Measurements from ENCODE around the genes OR13C2 and OR13C9.

DNA sequence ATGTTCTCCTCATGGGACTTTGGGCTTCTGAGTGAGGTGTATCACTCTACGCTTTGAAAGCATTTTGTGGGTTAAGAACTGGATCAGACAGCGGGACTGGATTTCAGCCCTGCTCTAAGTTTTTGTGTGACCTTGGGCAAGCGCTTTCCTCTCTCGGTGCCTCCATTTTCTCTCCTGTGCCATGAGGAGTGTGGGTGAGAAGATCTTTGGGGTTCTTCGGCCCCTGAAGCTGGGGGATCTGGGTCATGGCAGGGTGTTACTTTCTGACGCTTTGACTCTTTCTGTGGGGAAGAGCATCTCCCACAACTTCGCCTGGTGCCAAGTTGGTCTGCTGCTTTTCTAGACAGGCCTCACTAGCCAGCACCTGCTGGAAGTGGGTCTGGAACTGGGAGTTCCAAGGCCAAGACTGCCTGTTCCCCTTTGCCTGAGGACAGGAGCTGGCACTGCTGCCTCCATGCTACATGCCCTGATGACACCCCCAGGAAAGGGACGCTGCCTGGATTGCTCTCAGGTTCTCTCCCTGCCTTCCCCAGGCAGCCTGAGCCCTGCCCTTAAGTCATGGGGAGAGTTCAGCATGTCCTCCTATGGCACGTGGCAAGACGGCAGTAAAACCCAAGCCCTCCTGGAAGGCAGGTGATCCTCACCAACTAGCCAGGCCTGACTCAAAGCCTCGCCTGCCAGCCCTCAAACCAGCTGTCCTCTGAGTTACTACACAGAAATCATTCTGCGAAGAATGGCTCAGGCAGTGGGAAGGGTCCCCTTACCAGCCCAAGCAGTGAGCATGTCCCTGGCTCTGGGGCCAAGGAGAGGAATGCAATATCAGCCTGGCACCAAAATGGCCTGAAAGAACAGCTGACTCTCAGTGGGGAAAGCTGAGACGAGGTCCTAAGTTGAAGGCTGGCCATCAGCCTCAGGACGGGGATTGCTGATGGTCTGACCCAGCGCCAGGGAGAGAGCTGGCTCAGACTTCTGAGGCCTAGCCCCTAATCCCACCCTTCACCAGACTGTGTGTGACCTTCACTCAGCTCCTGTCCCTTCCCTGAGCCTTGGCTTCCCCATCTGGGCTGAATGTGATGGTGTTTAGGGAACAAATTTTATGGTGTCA is 35.8 kb downstream of the SEC61B start:
- PRO-cap = no peak
- RAMPAGE, long total RNA = no peak

GRCh38 chr9:99590767-99591402 is 230.8 kb upstream of the NR4A3 start:
- PRO-cap = no peak
- RAMPAGE, long total RNA = no peak

DNA sequence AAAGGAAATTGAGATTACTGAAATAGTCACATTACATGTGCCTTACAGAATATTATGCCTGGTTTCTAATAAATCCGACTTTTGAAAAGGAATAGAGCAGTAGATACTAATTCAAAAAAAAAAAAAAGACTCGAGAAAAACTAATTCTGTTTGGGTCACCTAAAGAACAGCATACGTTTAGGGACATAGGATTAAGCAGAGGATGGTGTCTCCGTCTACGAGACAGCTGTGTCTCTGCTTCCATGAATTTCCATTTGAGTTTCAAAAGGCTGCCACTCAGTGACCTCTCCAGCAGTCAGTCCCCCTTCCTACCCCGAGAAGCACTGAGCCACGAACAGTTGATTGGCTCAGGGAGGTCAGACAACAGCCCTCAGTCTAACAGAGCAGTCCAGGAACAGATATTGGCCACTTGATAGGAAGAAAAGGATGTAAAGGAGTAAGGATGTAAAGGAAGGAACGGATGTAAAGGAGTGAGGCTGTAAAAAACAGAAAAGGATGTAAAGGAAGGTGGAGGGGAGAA is 3.3 kb upstream of the NR4A3 start:
- PRO-cap = no peak
- RAMPAGE, long total RNA = no peak

DNA sequence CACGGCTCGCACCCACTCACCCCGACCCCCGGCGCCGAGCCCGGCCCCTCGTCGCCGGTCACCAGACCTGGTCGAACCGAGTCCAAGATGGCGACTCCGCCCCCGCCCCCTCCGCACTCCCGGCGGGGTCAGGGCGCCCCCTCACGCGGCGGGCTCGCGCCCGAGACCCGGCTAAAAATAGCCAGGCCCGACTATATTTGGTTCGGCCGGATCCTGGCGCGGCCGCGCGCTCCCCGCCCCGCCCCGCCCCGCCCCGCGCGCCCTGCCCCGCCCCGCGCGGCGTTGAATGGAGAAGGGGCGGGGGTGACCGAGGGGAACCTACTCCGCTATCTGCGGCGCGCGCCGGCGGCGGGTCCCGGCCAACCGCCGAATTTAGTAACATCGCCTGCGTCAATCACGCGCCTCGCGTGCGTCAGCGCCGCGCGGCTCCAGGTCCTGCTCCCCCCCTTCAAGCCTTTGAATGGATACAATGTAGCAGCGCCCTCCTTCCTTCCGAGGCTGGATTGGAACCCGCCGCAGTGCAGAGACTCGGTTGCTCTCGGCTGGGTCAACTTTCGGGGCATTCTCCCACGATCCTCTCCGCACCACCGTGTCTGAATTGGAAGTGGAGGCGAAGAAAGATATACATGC is 1.8 kb upstream of the NR4A3 start:
- PRO-cap = bidirectional peak, plus-strand start at position 459 of the sequence, minus-strand start at position 118 of the sequence; unidirectional peak, plus-strand start at position 495 of the sequence
- RAMPAGE, long total RNA = no peak

DNA sequence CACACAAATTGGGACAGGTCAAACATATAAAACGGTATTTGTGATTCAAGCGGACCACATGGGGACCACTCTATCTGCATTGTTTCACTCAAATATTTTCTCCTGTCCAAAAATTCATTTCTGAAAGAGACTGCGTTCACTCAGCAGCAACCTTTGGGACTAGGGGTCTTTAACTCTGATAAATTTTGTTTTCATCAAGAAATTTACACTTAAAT is 1.2 kb upstream of the NR4A3 start:
- PRO-cap = no peak
- RAMPAGE, long total RNA = no peak

DNA sequence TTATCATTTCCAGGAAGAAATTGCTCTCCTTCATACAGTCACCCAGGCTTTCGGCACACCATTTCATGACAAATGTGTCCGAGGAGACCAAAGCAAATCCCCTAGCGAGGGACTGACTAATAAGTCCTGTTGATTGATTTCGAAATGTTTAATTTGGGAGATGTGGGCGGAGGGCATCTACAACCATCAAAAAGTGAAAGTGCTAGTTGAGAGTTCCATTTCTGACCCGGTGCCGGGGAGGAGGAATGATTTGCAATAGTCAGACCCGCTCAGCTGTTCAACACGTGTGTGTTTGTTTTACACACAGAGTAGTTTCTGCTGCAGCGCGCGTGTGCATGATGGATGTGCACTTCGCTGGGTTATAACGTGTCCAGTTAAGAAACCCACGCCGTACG is 908 bp upstream of the NR4A3 start:
- PRO-cap = no peak
- RAMPAGE, long total RNA = no peak

GRCh38 chr9:99823654-99824552 is 2.2 kb downstream of the NR4A3 start:
- PRO-cap = no peak
- RAMPAGE, long total RNA = no peak

GRCh38 chr9:100180022-100180672 is 81.1 kb downstream of the INVS start:
- PRO-cap = no peak
- RAMPAGE, long total RNA = no peak

DNA sequence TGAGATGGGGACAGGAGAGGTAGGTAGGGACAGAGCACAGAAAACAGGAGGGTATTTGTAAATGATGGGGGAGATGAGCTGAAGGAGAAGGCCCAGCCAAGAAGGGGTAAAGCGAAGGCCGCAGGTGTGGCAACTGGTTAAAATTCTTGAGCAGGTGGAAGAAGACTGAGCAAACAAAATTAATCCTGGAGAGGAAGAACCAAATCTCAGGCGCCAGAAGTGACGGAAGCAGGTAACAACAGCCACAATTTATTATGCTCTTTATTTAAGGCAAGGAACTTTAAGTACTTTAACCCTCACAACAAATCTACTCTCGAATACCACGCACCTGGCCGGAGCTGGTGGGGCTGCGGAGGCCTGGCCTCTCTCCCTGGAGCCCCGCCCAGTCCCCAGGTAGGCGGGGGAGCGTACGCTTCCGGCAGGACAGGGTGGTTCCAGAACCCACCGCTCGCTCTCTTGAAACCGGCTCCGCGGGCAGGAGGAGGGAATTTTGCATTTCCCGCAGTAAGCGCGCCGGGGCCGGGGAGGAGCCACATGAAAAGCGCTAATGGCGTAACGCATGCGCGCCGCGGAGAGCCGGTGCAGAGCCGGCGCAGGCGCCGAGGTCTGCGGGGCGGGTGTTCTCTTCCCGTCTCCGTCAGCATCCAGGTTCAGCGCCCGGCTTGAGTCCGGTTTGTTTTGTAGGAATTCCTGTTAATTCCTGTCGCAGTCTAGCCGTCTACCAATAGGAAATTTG is 20.6 kb downstream of the CAVIN4 start:
- PRO-cap = no peak
- RAMPAGE, long total RNA = no peak

- PRO-cap = no peak
- RAMPAGE, long total RNA = no peak
Measured at GRCh38 chr9:101413175-101414564, 15.0 kb downstream of the ZNF189 start.

DNA sequence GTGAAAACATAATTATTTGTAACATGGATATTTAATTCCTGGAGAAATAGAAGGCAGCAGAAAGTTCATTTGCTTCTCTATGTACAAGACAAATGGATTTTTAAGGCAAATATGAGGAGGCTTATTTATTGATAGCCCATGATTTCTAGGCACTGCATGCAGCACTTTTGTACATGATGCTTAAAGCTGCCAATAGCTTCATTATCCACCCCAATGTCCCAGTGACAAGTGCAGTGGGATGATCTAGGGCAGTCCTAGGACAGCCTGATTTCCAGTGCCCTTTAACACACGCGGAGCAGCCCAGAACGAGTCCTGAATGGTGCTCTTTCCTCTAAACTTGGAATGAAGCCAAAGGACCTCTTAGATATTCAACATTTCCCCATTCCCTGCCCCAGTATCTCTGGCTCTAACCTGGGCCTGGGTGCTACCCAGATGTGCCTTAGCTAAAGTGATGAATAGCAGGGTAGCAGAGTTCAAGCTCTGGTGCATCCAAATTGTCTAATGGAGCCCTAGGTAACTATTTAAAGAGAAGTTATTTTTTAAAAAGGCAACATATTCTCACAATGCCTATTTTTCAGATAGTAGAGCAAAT is 1.1 kb downstream of the ALDOB start:
- PRO-cap = no peak
- RAMPAGE, long total RNA = no peak

- PRO-cap = no peak
- RAMPAGE, long total RNA = no peak
Measured at GRCh38 chr9:104605370-104605787, at the start of gene OR13C2. TSS of gene OR13C2 (minus strand) at chr9:104605627.

- PRO-cap = no peak
- RAMPAGE, long total RNA = no peak
Measured at GRCh38 chr9:104617985-104618476, at the start of gene OR13C9. TSS of gene OR13C9 (minus strand) at chr9:104618204.

DNA sequence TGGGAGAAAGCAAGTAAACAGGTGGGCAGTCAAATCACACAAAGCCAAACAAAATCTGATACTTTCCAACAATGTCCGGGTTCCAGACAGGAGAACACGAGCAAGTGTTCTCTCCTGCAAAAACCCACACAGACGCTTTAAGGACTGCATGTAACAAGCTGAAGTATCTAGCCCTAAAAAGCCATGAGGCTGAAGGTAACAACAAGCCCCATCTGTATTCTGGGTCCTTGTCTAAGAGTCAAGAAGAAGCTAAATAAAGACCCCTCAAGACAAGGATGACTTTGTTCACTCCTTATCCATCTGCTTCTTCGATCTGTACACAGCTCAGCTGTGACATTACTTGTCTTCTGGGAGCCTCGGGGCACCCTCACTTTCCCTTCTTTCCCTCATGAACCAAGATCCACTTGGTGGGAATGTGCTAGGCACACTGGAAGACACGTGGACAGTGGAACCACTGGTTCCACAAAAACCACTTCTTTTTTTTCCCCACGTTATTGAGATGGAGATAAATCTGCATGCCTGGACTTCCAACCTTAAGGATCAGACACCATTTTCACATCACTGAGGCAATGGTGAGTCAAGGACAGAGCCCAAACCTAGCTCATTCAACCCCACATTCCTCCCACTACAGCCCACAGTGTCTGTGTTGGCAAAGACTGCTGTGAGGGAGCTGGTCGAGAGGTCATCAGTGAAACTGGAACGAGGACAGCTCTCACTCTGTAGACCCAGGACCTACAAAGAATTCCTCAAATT is 75.0 kb downstream of the ABCA1 start:
- PRO-cap = no peak
- RAMPAGE, long total RNA = no peak

DNA sequence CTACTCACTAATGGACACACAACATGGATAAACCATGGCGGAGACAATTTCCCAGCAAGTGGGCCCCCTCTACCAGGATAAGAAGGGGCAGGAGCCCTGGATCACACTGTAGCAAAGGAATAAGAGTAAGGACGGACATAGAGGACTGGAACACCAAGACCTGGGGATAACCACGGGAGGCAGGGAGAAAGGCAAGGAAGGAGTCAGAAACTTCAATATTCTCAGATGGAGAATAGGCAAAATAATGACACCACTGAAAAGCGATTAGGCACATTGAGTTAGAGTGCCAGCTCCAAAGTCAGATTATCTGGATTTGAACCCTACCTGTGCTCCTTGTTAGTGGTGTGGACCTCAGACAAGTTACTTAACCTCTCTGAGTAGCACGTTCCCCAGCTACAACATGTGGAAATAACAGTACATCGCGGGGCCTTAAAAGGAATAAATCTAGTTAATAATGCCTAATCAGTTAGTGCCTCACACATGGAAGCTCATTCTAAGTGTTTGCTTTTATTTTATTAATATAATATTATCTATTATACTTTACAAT is 26.4 kb downstream of the ABCA1 start:
- PRO-cap = no peak
- RAMPAGE, long total RNA = no peak

DNA sequence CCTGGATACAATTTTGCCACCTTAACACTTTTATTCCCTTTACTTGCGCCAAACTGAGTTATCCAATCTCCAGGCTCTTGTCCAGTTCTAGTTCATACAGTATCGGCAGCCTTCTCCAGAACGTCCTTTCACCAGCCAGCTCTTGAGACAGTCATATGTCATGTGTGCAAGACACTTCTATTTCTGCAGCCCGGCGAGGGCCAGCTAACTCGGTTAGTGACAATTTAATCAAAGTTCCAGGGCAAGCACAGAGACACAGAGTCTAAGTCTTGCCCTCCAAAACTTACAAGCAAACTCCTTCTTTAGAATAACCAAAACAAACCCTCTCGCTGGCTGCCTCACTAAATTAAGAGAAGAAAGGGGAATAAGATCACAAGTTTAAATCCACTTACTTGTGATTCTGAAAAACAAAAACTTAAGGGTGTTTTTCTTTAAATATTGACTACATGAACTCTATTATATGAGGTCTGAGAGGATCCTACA is 12.8 kb downstream of the ABCA1 start:
- PRO-cap = no peak
- RAMPAGE, long total RNA = no peak

DNA sequence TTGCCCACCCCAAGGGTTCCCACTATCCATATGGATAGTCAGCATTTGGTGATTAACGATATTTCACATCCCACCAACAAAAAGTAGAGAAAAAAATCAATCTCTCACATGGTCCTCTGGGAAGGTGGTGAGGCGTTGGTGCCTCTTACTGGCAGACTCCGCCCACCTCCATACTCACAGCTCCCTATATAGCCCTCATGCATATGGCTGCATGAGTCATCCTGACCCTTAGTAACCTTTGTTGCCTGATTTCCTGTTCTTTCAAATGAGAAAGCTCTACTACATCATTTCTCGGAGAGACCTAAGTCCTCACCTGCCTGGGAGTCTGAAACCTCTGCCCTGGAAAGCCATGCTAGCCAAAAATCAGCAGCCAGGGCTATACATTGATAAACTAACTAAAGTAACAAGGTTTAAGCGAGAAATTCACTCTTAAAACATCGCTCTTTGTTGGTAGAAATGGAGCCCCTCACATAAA is 33.3 kb upstream of the ABCA1 start:
- PRO-cap = no peak
- RAMPAGE, long total RNA = no peak

GRCh38 chr9:105141527-105142010 is 102.9 kb upstream of the SLC44A1 start:
- PRO-cap = no peak
- RAMPAGE, long total RNA = no peak

- PRO-cap = no peak
- RAMPAGE, long total RNA = no peak
Measured at GRCh38 chr9:105259811-105260916, 15.7 kb downstream of the SLC44A1 start.

- PRO-cap = no peak
- RAMPAGE, long total RNA = no peak
Measured at GRCh38 chr9:105374232-105374882, 73.5 kb upstream of the FSD1L start.

Measured in Karpas-422 (cell line).